Placental pericyte (primary cell): ENCODE results near the genes PHPT1 and RNF208.

GRCh38 chr9:136586982-136587651, 41.3 kb upstream of the NOTCH1 start:
- CAGE, long polyA plus RNA: no peak

DNA sequence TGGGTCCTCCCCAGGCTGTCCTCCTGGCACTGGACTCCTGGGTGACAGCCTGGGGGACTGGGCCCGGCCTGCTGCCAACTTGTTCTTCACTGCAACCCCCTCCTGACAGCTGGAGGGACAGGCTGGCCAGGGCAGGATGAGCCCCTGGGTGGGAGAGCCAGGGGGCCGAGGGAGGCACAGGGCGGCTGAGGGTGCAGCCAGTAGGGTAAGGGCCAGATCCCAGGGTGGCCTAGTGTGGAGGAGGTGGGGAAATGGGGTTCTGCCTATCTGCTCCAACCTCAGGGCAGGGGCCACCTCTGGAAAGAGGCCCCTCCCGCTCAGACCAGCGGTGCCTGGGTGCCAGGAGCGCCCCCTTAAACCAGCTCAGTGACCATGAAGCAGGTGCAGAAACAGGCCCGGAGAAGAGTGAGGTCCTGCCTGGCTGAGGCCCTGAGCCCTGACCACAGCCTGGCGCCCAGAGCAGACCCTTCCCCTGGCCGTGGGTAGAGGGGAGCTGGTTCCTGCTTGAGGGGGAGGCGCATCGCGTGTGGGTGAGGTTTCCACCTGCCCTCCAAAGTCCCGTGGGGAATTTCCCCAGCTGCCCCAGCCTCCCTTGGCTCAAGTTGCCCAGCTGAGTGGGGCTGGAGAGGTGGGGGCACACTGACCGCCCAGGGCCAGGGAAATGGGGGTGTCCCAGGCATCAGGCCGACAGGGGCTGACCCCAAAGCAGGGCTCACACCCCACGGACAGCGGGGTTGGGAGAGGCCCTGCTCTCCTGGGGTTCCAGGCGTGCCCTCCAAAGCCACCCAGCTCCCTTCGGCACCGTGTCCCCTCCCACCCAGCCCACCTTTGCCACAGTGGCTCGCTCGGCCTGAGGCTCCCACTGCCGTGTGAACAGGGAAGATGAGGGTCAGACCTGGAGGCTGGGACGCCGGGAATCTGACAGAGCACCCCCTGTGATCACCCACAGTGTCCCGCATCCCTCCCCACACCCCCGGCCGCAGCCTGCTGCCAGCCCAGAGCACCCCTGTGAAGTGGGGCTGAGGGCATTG, 1.2 kb upstream of the EGFL7 start:
- CAGE, long polyA plus RNA: no peak

- CAGE, long polyA plus RNA: no peak
Measured at GRCh38 chr9:136663651-136664774, 1.3 kb downstream of the EGFL7 start.

- CAGE, long polyA plus RNA: no peak
Measured at GRCh38 chr9:136687871-136688352, 655 bp upstream of the AGPAT2 start.

DNA sequence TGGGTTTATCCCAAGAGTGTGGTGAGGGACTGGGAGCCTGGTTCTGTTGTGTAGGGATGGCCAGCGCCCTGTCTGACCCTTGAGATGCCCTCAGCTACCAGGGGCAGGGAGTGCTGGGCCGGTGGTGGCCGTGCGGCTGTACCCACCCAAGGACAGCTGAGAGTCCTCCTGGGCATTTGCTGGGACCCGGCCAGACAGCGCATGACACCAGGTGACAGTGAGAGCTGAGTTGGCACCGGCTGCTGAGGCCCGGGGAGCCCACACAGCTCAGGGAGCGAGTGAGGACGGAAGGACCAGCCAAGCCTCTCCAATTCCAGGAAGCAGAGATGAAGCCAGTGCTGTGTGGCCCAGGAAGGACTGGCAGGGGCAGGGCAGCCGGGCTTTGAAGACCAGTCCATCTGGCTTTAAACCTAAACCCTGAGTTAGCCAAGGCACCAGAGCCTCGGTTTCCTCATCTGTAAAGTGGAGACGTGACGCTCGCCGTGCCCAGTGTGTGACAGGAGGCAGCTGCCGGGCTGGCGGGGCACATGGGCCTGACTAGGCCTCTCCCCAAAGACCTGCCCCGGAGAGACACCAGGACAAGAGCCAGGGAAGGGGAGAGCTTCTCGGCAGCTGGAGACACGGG, 2.9 kb upstream of the AGPAT2 start:
- CAGE, long polyA plus RNA: no peak

DNA sequence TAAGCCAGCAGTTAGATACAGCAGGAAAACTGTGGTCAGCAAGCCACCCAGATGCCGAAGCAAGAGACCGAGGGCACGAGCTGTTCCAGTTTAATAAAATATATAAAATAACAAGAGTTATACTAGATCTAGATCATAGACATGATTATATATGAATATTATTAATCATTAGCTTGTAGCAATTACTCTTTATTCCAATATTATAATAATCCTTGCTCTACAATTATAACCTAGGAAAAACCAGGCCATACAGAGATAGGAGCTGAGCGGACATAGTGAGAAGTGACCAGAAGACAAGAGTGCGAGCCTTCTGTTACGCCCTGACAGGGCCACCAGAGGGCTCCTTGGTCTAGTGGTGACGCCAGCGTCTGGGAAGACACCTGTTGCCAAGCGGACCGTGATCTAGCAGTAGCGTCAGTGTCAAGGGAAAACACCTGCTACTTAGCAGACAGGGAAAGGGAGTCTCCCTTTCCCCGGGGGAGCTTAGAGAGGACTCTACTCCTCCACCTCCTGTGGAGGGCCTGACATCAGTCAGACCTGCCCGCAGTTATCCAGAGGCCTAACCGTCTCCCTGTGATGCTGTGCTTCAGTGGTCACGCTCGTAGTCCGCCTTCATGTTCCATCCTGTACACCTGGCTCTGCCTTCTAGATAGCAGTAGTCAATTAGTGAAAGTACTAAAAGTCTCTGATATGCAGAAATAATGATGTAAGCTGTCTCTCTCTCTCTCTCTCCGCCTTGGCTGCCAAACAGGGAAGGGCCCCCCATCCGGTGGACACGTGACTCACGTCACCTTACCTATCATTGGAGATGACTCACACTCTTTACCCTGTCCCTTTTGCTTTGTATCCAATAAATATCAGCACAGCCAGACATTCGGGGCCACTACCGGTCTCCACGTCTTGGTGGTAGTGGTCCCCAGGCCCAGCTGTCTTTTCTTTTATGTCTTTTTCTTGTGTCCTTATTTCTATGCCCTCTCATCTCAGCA, 2.2 kb upstream of the LCN15 start:
- CAGE, long polyA plus RNA: no peak

DNA sequence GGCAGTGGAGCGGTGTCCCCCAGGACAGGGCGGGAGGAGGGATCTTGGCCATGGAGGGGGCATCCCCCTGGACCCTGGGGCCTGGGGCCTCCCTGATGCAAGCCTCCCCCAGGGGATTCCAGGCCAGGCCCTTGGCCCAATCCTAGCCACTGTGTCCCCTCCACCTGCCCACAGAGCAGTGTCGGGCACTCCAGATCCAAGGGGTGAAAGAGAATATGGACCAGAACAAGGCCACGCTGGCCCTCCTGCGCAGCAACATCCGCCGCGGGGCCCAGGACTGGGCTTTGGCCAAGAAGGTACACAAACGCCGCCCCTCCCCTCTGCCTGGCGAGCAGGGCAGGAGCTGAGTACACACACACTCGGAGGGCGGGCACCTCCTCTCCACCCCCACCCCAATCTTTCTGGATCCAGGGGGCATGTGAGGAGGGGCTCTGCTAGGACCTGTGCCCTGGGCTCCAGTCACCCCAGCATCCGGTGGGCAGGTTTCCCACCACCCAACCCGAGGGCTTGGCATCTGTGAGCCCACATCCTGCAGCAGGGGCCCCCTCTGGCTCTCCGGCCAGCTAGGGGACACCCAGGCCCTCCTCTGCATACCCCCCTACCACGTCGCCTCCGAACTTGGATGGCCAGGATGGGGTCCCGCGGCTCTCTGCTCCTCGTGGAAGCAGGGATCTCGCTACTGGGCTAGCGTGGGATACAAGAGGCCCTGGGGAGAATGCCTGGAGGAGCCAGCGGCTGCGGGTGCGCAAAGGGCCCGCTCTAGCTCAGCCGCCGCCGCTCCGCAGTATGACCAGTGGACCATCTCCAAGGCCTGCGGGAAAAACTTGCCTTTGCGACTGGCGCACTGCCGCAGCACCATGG, 3.0 kb downstream of the CCDC183 start:
- CAGE, long polyA plus RNA: no peak

GRCh38 chr9:136835474-136836091, 6.7 kb upstream of the AJM1 start:
- CAGE, long polyA plus RNA: no peak

GRCh38 chr9:136849318-136849895, at the start of gene PHPT1:
PHPT1 (plus strand) TSS chr9:136849409.
- CAGE, long polyA plus RNA: no peak

GRCh38 chr9:136850272-136850825, 1.1 kb downstream of the PHPT1 start:
- CAGE, long polyA plus RNA: no peak

DNA sequence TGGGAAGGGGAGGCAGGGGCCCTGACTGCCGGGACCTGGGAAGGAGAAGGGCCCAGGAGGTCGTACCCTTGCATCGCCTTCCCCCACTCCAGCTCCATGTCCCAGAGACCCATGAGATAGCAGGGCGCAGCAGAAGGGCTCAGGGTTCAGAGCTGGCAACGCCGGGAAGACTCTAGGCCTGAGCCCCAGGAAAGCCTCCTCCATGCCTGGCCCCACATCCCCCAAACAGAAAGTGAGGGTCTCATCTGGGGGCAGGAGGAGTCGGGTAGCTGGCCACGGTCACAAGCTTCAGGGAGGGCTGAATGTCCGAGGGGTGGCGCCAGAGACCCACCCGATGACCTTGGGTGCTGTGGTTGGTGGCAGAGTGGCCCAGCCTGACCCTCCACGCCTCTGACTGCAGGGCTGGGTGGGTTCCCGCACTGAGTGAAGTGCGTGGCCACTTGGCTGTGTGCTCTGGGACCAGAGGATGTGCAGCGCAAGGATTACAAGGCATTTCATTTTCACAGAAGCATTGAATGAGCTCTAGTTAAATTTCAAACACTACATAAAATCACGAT, 2.9 kb downstream of the C8G start:
- CAGE, long polyA plus RNA: no peak

DNA sequence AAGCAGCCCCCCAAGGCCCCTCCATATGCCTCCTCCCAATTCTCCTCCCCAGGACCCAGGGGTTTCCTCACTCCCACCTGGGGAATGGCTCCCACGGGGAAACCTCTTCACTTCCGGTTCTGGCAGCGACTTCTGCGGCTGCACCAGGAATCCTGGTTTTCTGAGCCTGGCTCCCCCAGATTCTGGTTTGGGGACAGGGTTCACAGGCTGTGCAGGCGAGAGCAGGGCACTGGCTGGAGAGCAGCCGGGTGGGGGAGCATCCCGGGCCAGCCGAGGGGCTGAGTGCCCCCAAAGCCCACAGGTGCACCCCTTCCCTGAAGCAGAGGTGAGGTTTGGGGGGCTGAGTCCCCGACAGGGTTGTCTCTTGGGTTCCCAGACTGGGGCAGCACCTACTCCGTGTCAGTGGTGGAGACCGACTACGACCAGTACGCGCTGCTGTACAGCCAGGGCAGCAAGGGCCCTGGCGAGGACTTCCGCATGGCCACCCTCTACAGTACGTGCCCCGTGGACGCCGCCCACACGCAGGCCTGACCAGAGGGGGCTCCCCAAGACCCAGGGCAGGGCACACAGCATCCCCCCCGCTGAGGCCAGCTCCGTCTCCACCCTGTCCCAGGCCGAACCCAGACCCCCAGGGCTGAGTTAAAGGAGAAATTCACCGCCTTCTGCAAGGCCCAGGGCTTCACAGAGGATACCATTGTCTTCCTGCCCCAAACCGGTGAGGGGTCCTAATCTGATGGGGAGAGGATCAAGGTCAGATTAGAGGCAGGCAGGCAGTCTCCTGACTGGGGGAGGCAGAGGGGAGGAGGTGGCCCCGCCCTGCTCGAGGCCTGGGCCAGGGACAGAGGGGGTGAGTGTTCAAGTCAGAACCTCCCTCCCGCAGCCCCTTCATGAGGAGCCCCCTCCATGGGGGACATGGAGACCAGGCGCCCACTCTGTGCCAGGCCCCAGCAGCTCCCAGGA, 2.5 kb downstream of the PTGDS start:
- CAGE, long polyA plus RNA: no peak

- CAGE, long polyA plus RNA: no peak
Measured at GRCh38 chr9:137032867-137033348, 1.0 kb upstream of the FUT7 start.

GRCh38 chr9:137040828-137041637, 4.9 kb downstream of the NPDC1 start:
- CAGE, long polyA plus RNA: no peak

- CAGE, long polyA plus RNA: no peak
Measured at GRCh38 chr9:137129422-137129601, 9.6 kb upstream of the GRIN1 start.

DNA sequence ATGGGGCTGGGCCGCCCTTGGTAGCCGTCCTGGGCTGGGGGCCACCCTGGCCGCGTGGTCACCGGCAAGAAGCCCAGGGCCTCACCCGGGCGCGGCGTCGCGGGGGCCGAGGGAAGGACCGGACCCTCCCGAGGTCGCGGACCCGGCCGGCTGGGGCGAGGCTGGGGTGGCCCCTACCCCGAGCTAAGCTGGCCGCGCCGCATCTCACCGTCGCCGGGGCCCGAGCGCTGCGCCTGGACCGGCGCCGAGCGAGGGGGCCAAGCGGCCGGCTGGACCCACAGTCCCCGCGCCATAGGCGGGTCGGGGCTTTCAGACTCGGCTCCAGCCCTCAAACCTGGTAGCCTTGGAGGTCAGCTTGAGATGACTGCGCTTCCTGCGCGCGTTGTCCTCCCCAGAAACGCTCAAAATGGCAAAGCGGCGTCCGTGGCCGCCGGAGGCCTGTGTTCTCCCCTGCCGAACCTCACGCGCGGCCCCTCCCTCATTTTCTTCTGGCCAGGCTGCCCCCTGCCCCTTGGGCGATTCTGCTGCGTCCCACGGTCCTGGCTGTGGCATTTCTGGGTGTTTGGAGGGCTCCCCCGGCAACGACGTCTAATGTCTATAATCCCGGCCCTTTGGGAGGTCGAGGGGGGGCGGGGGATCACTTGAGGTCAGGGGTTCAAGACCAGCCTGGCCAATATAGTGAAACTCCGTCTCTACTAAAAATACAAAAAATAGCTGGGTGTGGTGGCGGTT, 8.7 kb upstream of the GRIN1 start:
- CAGE, long polyA plus RNA: no peak

- CAGE, long polyA plus RNA: no peak
Measured at GRCh38 chr9:137150063-137150380, 11.1 kb downstream of the GRIN1 start.

GRCh38 chr9:137194320-137194772, 5.9 kb downstream of the SSNA1 start:
- CAGE, long polyA plus RNA: no peak

- CAGE, long polyA plus RNA: no peak
Measured at GRCh38 chr9:137222166-137222905, at the start of gene RNF208. RNF208 (minus strand) TSS chr9:137222240.

DNA sequence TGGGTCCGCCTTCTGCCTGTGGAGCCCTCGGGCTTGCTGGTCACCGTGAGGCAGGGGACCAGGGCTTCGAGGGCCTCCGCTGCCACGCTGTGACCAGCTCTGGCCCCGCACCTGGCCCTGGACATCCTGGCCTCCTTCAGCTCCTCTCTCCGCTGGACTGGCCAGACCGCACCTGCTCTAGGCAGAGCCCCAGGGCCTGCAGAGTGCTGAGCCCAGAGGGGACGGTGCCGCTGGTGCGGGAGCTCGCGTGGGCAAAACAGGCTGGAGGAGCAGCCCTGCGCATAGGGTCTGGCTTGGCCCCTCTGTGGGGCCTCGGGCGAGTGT, 828 bp upstream of the RNF208 start:
- CAGE, long polyA plus RNA: no peak